Glomerular endothelial cell (primary cell): ENCODE measurements around the genes ZCCHC3 and RAD21L1.

DNA sequence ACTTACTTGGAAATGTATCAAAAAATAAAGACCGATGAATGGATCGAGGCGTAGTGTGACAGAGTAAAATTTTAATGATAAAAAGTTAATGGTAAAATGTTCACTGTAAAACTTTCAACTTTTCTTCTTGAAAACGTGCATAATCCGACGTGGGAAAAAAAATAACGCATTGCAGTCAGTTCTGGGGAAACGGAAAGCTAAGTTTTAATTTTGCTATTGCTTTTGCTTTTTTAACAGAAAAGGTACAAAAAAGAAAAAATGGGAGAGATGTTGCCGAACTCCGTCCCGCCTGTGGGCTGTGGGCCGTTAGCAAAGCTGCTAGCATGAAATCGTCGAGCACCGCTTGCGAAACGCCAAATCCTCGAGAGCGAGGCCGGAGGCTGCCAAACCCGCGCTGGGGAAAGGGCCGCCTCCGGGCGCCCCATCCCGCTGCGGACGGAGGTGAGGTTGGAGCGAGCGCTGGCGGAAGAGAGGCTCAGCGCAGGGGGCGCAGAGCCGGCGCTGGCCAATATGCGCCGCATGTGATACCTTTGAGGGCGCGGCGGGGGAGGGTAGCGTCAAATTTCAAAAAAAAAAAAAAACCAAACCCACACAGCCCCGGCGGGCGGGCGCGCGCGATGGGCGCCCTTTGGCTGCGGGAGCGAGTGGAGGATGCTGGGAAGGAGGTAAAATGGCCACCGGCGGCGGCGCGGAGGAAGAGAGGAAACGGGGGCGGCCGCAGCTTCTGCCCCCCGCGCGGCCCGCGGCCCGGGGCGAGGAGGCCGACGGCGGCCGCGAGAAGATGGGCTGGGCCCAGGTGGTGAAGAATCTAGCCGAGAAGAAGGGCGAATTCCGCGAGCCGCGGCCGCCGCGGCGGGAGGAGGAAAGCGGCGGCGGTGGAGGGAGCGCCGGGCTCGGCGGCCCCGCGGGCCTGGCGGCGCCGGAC lies at the start of gene ZCCHC3:
TSS of gene ZCCHC3 (plus strand) at position 654 of the 925 bp plus-strand sequence.
- RAMPAGE, long total RNA, result no peak

DNA sequence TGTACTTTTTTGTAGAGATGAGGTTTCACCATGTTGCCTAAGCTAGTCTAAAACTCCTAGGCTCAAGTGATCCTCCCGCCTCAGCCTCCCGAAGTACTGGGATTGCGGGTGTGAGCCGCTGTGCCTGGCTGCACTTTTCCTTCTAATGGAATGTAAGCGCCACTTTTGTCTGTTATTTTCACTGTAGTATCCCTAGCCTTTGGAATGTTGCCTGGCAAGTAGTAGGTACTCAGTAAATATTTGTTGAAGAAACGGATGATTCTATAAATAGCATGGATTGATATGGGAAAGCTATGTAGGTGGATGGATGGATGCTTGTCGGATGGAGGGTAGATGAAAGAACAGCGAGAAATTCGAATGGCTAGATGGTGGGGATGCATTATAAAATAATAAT lies 10.3 kb upstream of the TRIB3 start:
- RAMPAGE, long total RNA, result no peak

- RAMPAGE, long total RNA, result no peak
These were observed 1.6 kb downstream of the RBCK1 start for GRCh38 chr20:409369-410359.

DNA sequence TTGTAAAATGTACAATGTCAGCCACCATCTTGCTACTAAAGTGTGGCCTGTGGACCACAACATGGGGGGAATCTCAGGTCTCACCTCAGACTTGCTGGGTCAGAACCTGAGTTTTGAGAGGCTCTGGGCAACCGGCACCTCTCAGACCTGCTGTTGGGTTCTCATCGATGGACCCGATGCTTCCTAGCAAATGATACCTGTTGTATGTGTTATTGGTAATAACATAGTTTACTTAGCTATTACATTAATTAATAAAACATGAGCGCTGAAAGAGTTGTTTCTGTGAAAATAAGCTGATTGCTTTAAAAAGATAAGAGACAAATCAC lies 5.5 kb downstream of the RBCK1 start:
- RAMPAGE, long total RNA, result no peak

GRCh38 chr20:433515-434081 lies 25.5 kb downstream of the RBCK1 start:
- RAMPAGE, long total RNA, result no peak

DNA sequence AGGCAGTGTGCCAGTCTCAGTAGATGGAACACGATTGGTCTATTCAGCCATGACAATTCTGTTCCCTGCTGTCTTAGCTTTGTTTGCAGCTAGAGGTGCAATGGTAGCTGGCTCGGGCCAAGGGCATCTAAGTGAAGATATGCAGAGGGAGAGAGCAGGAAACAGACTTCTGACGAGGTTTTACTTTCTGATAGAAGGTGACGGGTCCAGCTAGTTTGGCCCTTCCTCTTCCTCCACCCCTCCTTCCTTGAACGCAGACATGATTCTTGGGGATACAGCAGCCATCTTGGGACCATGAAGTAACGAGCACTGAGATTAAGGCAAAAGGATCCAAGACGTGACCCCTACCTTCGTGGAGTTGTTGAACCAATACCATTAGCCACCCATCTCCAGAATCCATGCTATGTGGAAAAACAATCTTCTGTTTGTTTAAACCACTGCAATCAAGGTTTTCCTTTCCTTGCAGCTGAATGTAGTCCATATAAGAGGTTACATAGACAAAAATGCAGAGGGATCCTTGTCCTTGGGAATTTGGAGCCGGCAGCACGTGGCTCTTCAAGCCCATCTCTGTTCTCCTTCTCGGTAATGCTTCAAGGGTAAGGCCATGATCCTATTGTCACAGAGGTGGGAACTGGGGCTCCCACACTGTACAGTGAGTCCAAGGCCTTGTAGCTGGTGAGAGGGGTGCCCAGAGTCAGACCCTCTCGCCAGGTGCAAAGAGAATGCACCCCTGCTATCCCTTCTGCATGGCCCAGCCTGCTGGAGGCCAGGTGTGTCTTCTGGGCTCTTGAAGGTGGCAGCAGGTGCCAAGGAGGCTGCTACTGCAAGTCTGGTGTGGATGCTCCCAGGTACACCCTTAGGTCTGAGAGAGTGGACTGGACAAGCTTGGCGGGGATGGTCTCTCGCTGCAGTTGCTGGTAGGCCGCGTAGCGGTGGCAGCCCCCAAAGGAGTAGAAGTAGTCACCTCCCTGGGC lies 4.8 kb downstream of the SRXN1 start:
- RAMPAGE, long total RNA, result no peak

DNA sequence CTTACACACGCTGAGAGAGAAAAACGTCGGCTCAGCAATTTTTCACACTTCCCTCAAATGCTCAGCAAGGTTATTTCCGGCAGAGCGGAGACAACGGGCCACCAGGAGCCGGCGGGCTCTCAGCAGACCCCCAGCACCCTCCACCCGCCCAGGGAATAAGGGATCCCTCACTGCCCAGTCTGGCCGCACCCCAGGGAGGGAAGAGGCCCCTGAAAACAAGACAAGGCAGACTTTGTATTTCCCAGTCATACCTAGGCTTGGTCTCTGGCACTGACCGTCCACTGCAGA lies 2.8 kb downstream of the SCRT2 start:
- RAMPAGE, long total RNA, result no peak

GRCh38 chr20:771620-772337 lies 3.5 kb upstream of the SLC52A3 start:
- RAMPAGE, long total RNA, result no peak

DNA sequence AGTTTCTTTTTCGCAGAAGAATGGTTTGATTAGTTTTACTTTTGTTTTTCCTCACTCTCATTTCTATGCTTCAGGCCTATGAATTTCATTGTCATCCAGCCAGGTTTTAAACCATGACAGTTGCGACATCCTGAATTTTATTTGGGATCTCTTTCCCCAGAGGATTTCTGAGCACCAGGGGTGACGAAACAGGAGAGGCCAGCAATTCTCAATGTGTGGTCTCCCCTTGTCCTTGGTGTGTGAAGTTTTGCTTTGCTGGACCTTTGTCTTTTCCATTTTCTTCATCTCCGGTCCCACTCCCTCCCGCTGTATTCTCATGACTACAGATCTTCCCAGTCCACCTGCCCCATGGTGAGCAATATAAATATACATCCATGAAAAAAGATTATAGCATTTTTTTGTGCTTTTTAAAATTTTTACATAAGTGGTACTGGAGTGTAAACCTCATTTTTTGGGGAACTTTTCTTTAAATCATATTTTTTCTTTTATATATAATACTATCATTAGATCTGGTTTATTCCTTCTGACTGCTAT lies 4.7 kb downstream of the PSMF1 start:
- RAMPAGE, long total RNA, result no peak

GRCh38 chr20:1186718-1187301 lies 2.0 kb upstream of the TMEM74B start:
- RAMPAGE, long total RNA, result no peak

DNA sequence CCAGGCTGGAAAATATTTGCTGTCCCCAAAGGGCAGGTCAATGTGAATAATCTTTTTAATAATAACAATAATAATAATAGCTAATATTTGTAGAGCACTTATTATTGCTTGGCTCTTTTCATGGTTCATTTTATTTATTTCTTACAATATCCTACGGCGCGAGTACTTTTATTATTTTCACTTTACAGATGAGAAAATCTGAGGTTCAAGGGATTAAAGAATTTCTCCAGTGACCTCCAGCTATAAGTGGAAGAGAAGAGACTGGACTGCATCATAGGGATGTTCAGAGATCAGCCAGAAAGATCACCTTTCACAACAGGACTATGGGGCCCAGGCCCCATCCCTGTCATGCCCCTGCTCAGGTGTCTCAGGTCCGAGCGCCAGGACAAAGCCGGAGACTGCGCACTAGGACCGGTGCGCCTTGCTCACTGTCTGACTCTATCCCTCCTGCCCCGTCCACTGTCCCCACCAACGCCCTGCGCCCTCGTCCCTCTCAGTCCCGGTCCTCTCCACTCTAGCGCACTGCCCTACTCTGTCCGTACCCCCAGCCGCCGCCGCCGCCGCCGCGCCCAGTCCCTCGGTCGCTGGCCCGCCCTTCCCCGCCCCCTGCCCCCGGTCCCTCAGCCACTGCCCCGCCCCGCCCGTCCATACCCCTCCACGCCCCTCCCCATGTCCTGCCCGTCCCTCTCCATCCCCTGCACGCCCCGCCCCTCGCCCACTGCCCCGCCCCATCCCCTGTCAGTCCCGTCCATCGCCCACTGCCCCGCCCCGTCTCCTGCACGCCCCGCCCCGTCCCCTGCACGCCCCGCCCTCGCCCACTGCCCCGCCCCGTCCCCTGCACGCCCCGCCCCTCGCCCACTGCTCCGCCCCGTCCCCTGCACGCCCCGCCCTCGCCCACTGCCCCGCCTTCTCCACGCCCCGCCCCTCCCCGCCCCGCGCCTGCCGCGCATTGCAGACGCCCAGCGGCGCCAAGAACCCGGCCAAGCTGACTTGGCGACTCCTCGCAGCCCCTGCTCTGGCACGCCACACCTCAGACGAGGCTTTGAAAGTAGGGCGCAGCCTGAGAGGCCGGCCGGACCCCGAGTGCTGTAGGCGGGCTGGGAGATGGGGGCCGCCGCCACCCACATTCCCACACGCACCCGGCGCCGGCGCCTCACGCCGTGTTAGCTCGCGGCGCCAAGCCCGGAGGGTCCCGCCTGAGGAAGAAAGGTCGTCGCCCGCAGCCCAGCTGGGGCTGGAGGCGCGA lies at the start of gene RAD21L1:
TSS of gene RAD21L1 (plus strand) at position 952 of the 1,246 bp plus-strand sequence.
- RAMPAGE, long total RNA, result no peak

GRCh38 chr20:1300852-1301497 lies 28.0 kb downstream of the SDCBP2 start:
- RAMPAGE, long total RNA, result no peak

DNA sequence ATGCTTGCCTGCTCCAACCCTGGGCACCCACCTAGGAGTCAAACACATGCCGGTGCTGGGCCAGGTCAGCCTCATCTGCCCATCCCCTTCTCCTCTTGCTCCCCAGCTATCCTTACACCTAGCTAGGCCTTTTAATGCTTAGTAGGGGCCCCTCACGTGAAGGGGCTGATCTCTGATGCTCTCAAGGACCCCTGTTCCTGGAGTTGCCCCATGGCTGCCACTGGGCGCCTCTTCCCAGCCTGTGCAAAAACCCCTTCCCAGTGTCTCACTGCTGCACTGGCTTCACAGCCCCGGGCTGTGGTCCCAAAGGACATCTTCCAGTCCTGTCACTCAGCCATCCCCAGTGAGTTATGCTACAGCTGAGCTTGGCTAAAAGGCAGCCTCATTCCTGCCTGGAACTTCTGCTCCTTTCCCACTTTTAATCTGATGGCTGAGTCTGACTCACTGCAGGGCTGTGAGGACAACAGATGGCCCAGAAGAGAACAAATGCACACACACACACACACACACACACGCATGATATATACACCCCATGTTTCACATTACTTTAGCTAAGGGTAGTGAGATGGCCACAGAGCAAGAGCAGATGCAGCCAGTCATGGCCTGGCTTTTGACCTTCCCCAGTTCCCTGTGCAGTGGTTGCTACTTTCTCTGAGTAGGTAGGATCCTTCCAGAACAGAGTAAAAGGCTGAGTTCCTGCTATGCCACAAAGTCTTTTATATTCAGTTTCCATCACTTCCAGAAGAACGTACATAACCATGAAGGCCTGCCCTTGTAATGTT lies 12.9 kb upstream of the SDCBP2 start:
- RAMPAGE, long total RNA, result no peak

DNA sequence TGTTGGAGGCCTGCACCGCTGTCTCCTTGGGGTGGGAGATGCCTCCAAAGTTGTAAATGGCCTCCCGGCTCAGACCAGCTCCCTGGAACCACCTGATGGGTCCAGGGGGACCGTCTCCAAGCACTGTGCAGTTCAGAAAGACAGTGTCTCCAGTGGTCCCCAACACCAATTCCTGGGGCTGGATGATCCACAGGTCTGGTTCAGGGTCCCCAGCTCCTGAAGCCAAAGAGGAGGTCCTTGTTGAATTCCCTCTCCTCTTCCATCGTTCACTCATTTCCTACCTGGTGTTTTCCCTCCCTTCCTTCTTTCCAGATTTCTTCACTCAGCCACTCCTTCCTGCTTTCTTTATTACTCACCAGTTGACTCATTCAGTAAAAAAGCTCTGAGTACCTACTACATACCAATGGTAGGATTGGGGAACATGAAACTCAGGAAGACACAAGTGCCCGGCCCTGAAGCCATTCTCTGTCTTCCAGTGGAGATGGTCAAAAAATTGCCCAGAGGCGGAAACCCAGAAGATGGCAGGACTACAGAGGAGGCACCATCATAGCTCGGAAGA lies 11.8 kb upstream of the NSFL1C start:
- RAMPAGE, long total RNA, result no peak

DNA sequence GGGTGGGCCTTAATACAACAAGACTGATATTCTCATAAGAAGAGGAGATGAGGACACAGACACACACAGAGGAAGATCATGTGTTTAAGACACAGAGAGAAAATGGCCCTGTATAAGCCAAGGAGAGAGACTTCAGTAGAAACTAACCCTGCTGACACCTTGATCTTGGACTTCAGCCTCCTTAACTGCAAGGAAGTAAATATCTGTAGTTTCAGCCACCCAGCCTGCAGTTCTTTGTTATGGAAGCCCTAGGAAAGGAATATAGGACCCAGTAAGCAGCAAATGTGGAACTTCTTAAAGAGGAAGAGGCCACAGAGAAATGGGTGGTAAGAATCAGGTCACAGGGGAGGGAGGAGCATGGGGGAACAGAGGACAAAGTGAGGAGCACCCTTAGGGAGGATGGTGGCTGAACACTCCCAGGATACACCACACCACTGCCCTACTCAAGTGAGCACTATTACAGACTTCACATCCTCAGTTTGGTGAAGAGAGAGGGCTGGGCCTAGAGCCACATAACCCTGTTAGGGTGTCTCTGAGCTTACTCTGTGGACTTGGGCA lies 735 bp downstream of the SIRPB1 start:
- RAMPAGE, long total RNA, result no peak

- RAMPAGE, long total RNA, result no peak
These were observed 714 bp downstream of the SIRPG start for GRCh38 chr20:1656965-1657164.

DNA sequence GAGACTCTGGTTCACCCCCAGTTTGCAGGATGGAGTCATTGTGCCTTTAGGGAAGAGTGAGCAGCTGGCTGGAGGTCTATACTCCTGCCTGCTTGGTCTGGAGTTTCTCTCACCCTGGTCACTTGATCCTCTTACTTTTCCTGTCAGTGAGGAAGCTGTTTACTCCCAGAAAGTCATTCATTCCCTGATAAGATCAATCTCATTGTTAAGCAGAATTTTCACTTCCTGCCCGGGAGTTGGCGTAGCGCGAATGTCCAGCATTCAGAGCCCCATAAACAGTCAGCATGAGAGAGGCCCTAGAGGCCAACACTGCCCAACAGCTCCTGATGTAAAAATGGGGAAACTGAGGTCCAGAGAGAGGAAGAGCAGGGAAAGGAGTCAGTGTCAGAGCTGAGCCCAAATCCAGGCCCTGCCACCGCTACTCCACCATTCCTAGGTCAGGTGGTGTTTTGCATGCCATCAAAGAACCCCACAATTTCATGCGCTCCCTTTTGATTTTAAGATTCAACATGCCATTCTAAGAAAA lies 70.3 kb upstream of the SIRPA start:
- RAMPAGE, long total RNA, result no peak

GRCh38 chr20:1844659-1845273 lies 50.4 kb upstream of the SIRPA start:
- RAMPAGE, long total RNA, result no peak

- RAMPAGE, long total RNA, result no peak
These were observed 2.4 kb downstream of the SIRPA start for GRCh38 chr20:1897530-1898080.

DNA sequence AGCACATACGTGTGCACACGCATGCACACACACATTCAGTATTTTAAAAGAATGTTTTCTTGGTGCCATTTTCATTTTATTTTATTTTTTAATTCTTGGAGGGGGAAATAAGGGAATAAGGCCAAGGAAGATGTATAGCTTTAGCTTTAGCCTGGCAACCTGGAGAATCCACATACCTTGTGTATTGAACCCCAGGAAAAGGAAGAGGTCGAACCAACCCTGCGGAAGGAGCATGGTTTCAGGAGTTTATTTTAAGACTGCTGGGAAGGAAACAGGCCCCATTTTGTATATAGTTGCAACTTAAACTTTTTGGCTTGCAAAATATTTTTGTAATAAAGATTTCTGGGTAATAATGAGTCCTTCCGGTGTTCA lies 44.3 kb downstream of the SIRPA start:
- RAMPAGE, long total RNA, result no peak